Airway epithelial cell (primary cell): ENCODE results near the gene MNX1.

- RAMPAGE, long total RNA, result no peak
Measured at GRCh38 chr7:155764091-155765012, 47.9 kb downstream of the SHH start.

DNA sequence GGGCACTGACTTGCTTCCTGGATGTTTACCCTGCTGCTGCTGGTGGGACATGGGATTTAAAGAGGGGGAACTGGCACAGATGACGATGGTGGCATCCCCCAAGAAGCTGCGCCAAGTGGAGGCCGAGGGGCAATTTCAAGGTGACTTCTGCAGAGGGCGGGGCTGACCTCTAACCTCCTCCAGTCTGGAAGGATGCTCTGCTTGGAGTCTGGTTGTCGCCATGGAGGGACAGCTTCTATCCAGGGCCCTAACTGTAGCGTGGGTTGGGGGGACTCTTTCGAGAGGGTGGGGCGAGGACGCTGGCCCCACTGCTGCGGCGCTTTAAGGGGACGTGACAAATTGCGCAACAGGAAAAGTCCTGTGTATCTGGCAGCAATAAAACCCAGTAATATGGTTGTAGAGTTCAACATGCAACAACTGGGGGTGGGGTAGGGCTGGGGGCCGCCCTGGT is 4.6 kb downstream of the SHH start:
- RAMPAGE, long total RNA, result no peak

DNA sequence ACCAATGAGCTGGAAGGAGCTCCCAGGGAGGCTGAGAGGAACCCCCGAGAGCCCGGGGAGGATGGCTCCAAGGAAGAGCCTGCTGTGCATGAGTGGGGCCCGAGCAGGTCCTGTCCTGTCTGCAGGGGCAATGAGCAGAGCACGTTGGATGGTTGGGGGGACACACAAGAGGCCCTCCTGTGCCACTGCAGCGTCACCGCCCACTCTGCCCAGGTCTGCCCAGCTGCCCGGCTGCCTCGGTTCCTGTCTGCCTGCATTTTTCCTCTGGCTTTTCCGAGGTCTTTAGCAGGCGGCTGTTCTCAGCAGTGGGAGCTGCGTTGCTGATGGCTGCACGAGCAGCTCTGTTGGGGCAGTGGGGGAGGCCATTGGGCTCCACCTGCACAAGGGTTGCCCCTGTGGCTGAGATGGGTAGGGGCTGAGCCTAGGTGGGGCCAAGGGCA is 141.4 kb upstream of the SHH start:
- RAMPAGE, long total RNA, result no peak

GRCh38 chr7:156650719-156651110 is 10.1 kb downstream of the RNF32 start:
- RAMPAGE, long total RNA, result no peak

DNA sequence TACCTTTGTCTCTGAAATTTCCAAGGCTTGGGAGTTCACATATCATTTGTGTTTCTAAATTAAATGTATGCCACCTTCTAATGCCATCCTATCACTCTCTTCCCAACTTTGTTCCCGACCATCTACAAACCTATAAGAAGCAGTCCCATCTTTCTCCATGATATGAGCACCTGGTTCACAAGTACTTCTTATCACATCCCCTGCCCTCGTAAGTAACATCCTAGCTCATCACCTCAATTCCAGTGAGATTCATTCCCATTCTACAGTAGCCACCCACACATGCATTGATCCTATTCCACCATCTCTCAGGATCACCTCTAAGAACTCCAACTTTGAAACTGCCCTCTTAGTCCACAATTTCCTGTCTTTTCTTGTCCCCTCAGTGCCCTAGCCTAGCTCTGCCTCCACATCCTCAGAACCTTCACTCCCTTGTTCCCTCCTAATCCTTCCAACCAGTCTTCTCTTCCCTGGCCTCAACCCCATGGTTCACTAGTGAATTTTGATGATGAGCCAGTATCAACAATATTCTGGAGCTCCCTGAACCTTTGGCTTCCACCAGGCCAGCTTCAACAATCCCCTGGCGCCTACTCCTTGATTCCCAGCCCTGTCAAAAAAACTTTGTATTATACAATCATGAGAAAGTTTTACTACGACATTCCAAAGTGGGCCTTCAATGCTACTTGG is 116.6 kb downstream of the LMBR1 start:
- RAMPAGE, long total RNA, result no peak

DNA sequence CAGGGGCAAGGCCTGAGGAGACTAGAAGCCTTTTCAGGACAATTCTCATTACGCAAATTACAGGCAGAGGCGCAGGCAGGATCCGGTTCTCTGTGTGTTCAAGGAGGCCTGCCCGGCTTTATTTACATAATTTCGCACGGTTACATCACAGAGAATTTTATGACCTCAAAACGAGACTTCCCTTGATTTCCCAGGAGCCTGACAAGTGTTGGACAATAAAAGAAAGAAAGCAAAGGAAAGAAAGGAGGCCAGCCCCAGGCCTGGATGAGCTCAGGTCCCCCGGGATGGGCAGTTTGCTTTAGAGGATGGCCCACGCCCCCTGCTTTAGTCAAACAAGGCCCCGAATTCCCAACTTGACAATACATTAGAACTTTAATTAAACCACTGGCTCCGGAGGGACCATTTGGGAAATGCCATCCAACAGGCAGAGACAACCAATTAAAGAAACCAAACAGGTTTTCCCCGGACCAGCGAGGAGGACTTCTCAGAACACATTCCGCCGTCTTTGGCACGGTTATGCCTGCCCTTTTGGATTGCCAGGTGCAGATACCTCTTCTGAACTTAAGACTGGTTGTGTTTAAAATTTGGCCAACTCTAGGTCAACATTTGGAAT is 2.9 kb downstream of the MNX1 start:
- RAMPAGE, long total RNA, result no peak

DNA sequence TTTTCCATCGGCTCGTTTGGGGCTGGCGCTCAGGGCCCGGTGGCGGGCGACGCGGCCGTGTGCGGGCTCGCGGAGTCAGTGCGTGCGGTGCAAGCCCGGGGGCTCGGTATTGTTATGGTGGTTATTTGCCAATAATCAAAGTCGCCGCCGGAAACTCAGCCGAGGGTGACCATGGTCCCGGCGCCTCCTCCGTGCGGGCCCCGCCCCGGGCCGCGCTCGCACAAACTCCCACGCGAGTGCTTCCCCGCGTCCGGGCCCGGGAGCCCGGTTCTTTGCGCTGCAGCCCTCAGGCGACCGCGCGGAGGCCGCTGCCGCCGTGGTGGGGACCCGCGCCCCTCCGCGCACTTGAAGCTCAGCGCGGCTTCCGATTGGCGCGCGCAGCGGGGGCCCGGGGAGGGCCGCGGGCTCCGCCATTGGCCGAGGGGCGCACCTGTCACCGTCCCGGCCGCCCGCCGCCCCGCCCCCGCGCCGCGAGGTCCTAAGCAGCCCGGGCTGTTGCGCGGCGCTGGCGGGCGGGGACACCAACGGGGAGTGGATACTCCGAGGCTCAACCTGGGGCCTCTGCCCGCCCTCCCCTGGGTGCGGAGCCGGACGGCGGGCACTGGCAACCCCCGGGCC is at the start of gene MNX1:
MNX1 (minus strand) TSS at position 321 of the 618 bp plus-strand sequence.
- RAMPAGE, long total RNA, result no peak

DNA sequence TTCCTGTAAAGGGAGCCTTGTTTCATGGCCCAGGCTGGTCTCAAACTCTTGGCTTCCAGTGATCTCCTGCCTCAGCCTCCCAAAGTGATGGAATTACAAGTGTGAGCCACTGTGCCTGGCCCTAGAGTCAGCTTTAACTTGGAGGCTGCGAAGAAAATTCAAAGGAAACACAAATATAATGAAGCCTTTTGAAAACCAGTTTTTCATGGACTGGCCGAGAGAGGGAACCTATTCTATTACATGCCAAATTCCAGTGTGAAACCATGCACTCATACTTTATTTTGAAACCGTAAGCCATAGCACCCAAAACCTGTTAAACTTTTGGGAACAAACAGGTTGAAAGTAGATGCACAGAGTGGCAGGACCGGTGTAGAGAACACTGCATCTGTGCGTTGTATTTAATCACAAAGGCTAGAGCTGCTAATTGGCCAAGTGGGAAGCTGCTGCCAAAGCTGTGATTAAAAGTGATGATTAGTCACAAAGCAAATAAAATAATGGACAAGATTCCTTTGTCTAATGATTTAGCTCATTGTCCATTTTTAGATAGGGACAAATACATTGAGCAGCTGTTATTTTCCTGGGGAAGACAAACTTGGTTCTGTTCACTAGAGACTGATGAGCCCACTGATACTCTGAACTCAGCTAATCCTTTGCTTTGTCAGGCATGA is 19.5 kb downstream of the UBE3C start:
- RAMPAGE, long total RNA, result no peak

GRCh38 chr7:157168751-157169130 is 30.0 kb downstream of the UBE3C start:
- RAMPAGE, long total RNA, result no peak

- RAMPAGE, long total RNA, result no peak
Measured at GRCh38 chr7:157194146-157194931, 55.6 kb downstream of the UBE3C start.

- RAMPAGE, long total RNA, result no peak
Measured at GRCh38 chr7:157267388-157268435, 69.1 kb upstream of the DNAJB6 start.

DNA sequence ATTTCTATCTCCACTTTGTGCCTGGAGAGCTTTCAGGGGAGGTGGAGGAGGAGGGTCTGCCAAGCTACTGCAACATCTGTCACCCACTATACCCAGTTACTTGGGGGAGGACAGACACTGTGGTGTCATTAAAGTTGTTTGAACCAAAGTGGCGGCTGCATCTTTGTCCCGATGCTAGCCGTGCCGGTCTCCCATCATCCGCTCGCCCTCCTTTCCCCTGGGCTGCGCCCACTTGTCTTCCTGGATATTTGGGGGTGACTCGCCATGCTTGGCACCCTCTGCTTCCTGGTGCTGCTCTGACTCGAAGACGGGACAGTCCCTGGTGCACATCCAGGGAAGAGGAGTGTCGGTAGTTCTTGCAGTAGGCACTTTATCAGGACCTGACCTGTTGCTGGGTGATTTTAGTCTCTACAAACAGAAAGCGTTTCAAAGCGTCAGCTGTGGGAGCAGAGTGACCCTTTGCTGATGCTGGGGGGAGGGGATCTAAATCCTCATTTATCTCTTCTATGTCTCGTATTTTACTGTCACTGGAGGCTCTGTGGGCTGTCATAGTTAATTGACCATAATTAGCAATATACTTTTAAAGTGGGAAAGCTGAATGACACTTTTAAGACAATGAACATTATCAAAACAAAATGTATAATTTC is 68.2 kb upstream of the DNAJB6 start:
- RAMPAGE, long total RNA, result no peak

DNA sequence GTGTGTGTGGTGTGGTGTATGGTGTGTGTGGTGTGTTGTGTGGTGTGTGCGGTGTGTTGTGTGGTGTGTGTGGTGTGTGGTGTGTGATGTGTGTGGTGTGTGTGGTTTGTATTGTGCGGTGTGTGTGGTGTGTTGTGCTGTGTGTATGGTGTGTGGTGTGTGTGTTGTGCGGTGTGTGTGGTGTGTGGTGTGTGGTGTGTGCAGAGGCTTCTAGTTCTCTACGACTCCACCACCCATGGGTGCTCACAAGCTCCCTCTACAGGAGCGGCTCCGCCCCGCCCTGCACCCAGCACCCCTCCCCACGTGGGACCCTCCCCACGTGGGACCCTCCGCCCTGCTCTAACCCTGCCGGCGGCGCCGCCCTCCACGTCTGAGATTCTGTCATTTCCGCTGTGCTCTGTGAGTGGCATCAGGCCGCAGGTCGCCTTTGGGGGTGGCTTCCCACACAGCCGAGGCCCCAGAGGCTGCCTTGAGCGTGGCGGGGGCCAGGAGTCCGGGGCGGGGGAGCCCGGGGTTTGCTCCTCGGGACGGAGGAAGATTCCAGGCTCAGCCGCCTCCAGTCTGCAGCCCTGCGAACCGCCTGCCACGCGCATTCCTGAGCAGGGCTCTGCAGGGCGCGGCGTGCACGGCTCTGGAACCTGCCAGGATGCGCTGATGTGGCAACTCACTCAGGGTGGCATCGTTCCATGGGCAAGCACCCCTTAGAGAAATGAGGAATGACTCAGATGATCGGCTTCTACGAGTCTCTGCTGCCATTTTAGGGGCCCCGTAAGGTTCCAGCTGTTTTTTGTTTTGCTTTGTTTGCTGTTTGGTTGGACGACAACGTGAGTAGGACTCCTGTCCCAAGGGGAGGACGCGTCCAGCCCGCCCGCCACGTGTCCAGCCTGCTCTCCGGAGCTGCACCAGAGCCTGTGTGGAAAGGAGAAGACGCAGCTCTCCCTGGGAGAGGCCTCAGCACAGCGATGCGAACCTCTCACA is 36.9 kb upstream of the DNAJB6 start:
- RAMPAGE, long total RNA, result no peak

- RAMPAGE, long total RNA, result no peak
Measured at GRCh38 chr7:157318381-157318882, 18.4 kb upstream of the DNAJB6 start.

GRCh38 chr7:157338511-157339170 is 1.8 kb downstream of the DNAJB6 start:
- RAMPAGE, long total RNA, result no peak

DNA sequence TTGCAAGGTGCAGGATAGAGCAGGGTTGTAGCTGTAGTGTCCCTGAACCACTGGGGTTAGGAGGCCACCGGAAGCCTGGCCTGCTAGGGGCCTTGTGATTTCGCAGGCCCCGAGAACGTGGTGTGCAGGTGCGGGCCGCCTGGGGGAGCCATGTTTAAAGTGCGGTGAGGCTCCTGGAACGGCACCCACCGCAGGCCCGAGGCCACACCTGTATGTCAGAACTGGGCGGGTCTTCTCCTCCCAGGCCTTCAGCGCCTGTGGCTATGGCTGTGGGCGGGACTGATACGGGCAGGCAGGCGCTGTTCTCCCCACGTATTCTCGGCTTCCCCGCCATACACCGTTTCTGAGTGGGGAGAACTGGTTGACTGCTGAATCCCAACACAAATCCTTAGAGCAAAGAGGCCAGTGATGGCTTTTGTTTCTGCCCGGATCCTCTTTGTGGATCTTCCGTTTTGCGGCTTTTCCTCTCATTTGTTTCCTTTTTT is 74.8 kb downstream of the DNAJB6 start:
- RAMPAGE, long total RNA, result no peak

- RAMPAGE, long total RNA, result no peak
Measured at GRCh38 chr7:157690480-157691449, 354.0 kb downstream of the DNAJB6 start.

GRCh38 chr7:157822508-157823069 is 485.8 kb downstream of the DNAJB6 start:
- RAMPAGE, long total RNA, result no peak

DNA sequence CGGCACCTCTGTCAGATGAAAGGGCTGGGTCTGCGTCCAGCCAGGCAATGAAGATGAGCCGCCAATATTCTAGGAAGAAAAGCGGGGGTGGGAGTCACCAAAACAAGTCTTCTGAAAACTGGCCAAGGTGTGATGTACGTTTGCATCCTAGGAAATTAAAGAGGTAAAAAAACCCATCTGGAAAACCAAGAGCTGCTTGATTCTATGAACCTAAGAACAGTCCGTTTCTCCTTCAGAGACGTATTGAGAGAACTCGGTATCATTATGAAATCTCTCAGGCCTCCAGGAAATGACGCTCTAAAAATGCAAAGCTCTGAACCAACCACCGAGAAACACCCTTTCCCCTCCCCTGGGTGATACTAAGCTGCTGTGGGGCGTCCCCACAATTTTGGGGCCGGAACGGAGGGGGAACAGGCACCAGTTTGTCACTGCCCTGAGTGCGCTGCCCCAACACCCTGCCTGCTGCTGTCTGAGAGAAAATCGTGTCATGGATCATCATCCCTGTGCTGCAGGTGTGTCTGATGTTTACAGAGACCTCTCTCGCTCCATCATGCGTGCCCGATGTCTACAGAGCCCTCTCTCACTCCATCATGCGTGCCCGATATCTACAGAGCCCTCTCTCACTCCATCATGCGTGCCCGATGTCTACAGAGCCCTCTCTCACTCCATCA is 509.4 kb downstream of the DNAJB6 start:
- RAMPAGE, long total RNA, result no peak

GRCh38 chr7:158072013-158072869 is 515.4 kb downstream of the PTPRN2 start:
- RAMPAGE, long total RNA, result no peak